A549 (cell line): ENCODE measurements around the genes CISH, MAPKAPK3 and ABHD14B.

DNA sequence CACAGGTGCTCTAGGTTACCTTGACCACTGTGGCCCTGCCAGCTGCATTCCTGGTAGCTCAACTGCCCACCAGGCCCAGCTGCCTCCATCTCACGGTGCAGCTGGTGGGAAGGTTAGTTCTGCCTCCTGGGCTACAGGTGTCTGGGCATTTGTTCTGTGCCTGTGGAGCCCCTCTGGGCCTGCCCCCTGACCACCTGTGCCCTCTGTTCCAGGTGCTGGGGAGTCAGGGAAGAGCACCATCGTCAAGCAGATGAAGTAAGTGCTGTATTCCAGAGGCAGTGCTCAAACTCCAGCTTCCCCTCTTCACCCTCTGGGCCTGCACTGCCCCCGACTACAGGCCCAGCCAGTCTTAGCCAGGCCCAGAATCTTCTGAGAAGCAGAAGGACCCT is 15.9 kb downstream of the GNAI2 start:
- PRO-cap: no peak
CAGE:
- cytosol, long polyA plus RNA: no peak
- long polyA plus RNA: no peak
- nucleus, long polyA plus RNA: no peak

GRCh38 chr3:50272707-50273964 is 4.2 kb downstream of the SEMA3B start:
- PRO-cap: no peak
CAGE:
- cytosol, long polyA plus RNA: no peak
- long polyA plus RNA: no peak
- nucleus, long polyA plus RNA: no peak

DNA sequence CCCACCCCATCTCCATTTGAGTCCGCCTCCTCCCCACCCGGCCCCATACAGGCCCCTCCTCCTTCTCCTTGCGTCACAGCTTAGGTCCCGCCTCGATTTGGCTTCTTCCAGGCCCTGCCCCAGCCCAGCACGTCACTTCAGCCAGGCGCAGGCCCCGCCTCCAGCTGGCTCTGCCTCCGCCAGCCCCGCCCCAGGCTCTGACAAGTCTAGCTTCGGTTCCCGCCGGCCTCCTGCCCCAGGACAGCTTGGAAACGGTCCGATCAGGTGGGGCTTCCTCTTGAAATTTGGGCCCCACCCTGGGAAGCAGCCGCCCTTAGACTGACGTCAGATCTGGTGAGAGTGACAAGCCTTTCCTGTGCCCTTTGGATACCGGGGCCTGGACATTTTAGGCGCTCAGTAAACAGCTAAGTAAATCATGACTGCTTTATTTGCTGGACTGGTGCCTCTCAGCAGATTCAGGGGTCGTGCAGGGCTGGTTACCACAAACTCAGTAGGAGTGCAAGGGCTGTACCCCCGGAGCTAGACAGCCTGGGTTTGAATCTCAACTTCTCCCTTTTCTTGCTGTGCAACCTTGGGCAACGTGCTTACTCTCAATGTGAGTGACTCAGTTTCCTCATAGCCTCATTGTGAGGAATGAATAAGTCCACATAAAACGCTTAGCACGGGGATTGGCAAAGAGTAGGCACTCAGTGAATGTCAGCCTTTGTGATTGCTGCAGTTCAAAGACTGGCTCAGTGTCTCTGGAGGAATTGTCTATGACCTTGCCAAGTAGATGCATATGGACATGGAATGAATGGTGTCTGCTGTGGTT is 484 bp upstream of the HYAL3 start:
- PRO-cap: bidirectional peak, plus-strand start at position 238 of the sequence, minus-strand start outside the sequence
CAGE:
- cytosol, long polyA plus RNA: no peak
- long polyA plus RNA: no peak
- nucleus, long polyA plus RNA: no peak

- PRO-cap: no peak
CAGE:
- cytosol, long polyA plus RNA: no peak
- long polyA plus RNA: no peak
- nucleus, long polyA plus RNA: no peak
Observed at GRCh38 chr3:50356409-50357115, 2.8 kb downstream of the TMEM115 start.

- PRO-cap: no peak
CAGE:
- cytosol, long polyA plus RNA: no peak
- long polyA plus RNA: no peak
- nucleus, long polyA plus RNA: no peak
Observed at GRCh38 chr3:50530233-50530989, 27.0 kb upstream of the CACNA2D2 start.

DNA sequence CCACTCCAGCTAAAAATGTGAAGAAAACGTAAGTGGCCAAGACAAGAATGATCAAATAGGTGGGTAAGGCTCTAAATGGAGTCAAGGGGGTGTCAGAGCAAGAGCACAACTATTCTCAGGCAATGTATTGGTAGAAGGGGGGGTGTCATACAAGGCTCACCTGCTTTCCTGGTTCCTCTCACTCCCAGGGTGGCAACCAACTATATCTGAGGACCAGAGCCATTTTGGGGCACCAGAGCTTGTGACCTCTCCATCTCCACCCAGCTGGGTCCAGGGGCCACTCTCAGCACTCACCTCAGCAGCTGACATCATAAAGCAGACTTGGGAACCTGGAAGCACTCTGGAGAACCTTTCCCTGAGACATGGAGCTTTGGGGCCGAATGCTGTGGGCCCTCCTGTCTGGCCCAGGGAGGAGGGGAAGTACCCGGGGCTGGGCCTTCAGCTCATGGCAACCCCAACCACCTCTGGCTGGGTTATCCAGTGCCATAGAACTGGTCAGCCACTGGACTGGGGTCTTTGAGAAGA is 1.5 kb downstream of the HEMK1 start:
- PRO-cap: no peak
CAGE:
- cytosol, long polyA plus RNA: no peak
- long polyA plus RNA: no peak
- nucleus, long polyA plus RNA: no peak

GRCh38 chr3:50606602-50607529 is 4.7 kb downstream of the CISH start:
- PRO-cap: no peak
CAGE:
- cytosol, long polyA plus RNA: no peak
- long polyA plus RNA: no peak
- nucleus, long polyA plus RNA: no peak

DNA sequence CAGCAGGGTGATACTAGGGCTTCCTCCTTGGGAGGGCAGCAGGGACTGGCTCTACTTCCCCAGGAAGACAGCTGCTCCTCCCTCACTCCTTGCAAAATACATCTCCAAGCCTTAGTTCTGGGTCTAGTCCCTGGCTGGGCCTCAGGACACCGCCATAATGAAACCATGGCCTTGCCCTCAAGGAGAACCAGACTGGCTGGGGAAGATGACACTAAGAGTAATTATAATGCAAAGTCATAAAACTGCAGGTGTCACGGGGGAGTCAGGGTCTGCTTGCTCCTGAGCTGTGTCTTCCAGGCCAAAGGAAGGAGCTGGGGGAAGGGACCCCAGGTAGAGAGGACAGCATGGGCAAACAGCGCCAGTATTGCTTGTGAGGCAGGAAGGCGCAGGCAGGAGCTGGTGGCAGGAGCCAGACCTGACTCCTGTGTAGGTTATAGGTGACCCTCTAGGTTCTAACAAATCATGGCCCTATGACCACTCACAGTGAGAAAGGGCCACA is 2.0 kb downstream of the CISH start:
- PRO-cap: no peak
CAGE:
- cytosol, long polyA plus RNA: no peak
- long polyA plus RNA: no peak
- nucleus, long polyA plus RNA: no peak

DNA sequence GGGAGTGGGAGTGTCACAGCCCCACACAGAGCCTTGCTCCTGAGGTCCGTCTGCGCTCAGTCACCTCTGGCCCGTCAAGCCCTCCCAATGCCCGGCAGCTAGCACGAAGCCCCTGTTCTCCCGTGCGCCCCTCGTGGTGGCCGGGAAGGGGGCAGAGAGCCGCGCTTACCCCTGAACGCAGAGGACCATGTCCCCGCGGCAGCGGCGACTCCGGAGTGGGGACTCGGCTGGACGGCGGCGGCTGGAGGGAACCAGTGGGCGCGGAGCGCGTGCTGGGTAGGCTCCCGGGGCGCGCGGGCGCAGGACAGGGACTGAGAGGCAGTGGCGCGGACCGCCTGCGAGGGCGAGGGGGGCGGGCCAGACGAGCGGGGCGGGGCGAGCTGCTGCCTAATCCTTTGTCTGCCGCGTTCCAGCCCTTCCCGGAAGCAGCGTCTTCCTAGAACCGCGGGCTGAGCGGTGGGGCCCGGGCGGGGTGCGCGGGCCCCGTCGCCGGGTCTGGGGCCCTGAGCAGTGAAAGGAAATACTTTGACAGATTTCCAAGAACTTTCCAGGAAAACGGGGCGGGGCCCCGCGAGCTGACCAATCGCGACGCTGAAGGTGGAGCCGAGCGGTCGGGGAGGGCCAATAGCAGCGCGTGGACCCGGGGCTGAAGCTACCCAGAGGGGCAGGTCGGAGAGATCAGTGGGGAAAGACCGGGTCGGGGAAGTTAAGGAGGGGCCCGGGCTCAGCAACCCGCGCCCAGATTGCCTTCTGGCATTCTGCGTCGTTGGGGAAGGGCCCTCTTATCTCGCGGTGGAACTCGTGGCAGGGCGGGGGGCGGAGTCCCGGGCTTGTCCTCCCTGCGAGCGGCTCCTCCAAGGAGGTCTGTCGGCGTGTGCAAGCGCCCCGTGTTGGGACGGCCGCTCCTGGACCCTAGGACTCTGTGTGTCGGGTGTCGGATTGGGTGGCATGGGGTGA is at the start of gene CISH:
TSS of gene CISH (minus strand) at position 313 of the 957 bp plus-strand sequence.
- PRO-cap: bidirectional peak, plus-strand start at position 629 of the sequence, minus-strand start at position 313 of the sequence
CAGE:
- cytosol, long polyA plus RNA: no peak
- long polyA plus RNA: no peak
- nucleus, long polyA plus RNA: no peak

DNA sequence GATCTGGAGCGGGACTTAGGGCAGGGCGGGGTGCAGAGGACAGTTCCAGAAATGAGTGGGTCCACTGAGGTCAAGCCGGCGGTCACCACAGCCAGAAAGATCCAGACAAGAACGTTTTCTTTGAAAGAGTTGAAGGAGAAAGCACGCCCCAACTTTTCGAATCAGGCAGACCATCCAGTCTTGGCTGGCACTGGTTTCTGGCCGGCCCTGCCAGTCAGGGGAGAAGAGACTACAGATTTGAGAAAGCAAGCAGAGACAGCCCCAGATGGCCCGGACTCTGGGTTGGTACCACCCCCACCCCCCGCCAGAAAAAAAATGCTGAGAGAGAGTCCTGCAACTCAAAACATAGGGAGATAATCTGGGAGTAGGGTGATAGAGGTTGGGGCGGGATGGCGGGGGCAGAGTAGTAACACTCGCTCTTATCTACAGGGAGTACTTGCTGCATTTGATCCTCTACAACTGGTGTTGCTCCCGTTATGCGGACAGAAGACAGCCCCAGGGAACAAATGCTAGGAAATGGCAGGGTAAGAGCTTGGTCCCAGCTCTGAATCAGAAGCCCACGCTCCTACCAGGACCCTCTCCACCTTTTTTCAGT is 942 bp upstream of the CISH start:
- PRO-cap: no peak
CAGE:
- cytosol, long polyA plus RNA: no peak
- long polyA plus RNA: no peak
- nucleus, long polyA plus RNA: no peak

DNA sequence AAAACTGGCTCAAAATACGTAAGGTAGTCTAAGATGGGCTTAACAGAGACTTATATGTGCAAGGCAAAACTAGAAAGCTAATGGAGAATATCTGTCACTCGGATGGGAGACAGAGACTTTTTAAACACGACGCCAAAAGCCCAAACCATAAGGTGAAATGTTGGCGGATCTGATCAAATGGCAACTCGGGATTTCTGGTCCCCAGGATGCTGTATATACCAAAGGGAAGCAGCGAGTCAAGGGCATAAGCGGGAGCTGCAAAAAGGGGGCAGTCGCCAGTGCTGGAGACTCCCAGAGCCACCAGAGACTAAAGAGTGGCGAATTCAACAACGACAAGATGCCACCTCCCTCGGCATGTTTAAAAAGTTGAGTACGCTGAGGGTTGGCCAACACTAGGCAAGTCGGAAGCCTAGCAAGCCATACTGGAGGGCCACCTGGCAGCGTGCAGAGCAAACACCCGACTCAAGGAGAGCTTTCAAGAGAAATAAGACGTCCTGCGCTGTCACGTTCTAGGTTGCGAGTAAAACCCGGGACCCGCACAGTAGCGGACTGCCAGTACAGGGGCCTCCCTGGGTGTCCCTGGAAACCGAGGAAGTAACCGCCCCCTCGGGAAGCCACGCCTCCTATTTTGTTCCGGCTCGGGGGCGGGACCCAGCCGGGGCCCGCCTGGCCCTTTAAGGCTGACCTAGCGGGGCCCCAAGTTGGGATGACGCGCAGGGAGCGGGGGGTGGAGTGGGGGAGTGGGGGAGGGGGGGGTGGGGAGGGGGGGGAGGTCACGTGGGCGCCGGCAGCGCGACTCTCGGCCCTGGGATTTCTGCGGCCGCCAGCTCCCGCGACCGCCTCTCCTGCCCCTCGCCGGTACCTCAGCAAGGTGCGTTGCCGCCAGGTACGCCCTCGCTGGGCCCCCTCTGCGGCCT is at the start of gene MAPKAPK3:
TSS of gene MAPKAPK3 (plus strand) at position 796 of the 917 bp plus-strand sequence.
- PRO-cap: no peak
CAGE:
- cytosol, long polyA plus RNA: start-site peak on the plus strand centred at position 803 of the sequence, 81 bp wide, 1,059 and 2,287 reads in 2 replicates
- long polyA plus RNA: start-site peak on the plus strand centred at position 782 of the sequence, 41 bp wide, 96 and 100 reads in 2 replicates
- nucleus, long polyA plus RNA: start-site peak on the plus strand centred at position 838 of the sequence, 152 bp wide, 331 and 2,944 reads in 2 replicates

GRCh38 chr3:50638320-50638636 is 21.3 kb downstream of the MAPKAPK3 start:
- PRO-cap: no peak
CAGE:
- cytosol, long polyA plus RNA: no peak
- long polyA plus RNA: no peak
- nucleus, long polyA plus RNA: no peak

DNA sequence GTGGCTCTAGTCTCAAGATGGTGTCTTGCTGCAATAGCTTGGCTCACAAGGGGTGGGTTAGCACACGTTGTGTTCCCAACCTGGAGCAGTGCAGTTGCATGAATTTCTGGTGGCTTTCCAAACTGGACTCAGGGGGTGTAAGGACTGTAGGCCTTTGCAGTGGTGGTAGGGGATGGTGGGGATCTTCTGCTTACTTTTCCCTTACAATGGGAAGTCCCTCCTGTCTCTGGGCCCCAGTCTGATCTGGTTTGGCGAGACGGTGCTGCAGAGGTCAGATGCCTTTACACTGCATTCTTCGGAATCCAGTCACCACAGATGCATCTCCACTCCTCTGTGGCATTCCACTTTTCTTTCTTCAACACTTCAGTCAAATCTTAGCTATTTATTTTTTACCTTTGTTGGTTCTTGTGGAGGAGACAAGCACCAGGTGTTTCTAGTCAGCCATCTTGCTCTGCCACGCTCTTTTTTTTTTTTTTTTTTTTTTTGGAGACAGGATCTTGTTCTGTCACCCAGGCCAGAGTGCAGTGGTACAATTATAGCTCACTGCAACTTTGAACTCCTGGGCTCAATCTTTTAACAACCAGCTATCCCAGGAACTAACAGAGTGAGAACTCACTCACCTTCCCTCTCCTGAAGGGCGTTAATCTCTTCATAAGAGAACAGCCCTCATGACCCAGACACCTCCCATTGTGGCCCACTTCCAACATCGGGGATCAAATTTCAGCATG is 132.2 kb downstream of the DOCK3 start:
- PRO-cap: no peak
CAGE:
- cytosol, long polyA plus RNA: no peak
- long polyA plus RNA: no peak
- nucleus, long polyA plus RNA: no peak

- PRO-cap: no peak
CAGE:
- cytosol, long polyA plus RNA: no peak
- long polyA plus RNA: no peak
- nucleus, long polyA plus RNA: no peak
Observed at GRCh38 chr3:51385683-51386190, 646 bp downstream of the MANF start.

- PRO-cap: no peak
CAGE:
- cytosol, long polyA plus RNA: no peak
- long polyA plus RNA: no peak
- nucleus, long polyA plus RNA: no peak
Observed at GRCh38 chr3:51414542-51414921, 23.4 kb downstream of the RBM15B start.

DNA sequence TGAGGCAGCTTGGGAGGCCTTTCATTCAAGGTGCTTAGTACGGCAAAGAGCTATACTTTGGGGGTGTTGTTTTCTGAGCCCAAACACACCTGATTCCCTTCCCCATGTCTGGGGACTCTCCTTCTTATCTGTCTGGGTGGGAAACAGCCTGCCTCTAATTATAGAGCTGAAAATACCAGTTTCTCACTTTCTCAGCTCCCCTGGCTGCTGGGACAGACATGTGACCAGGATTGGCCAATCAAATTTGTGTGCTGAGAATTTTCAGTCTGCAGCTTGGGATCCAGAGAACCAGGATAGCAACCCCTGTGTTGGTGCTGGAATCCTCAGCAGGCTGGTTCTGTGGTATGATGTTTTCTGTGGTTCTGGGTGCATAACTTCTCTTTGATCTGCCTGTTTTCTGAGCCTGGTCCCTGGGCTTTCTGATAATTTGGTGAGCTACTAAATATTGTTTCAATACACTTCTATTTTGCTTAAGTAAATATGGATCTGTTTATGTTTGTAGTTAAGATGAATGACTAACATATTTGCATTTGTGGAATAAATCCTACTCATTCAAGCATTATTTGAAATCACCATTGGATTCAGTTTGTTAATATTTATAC is 19.6 kb upstream of the IQCF6 start:
- PRO-cap: no peak
CAGE:
- cytosol, long polyA plus RNA: no peak
- long polyA plus RNA: no peak
- nucleus, long polyA plus RNA: no peak

DNA sequence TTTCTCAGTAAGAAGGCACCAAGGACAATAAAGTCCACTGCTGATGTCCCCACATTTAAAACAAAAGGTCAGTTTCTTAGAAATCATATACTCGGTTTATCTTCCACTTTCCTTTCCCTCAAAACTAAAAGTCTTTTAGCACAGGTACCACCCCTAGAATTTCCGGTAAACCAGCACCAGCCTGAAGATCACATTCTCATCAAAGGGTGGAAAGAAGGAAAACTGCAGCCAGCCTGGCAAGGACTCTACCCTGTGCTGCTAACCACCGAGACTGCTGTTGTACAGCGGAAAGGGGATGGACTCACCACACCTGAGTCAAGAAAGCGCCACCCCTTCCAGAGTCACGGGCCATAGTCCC is 3.2 kb downstream of the IQCF1 start:
- PRO-cap: no peak
CAGE:
- cytosol, long polyA plus RNA: no peak
- long polyA plus RNA: no peak
- nucleus, long polyA plus RNA: no peak

- PRO-cap: no peak
CAGE:
- cytosol, long polyA plus RNA: no peak
- long polyA plus RNA: no peak
- nucleus, long polyA plus RNA: no peak
Observed at GRCh38 chr3:51968456-51968837, 1.2 kb upstream of the PCBP4 start.

GRCh38 chr3:51973921-51974873 is at the start of gene ABHD14B:
Gene ABHD14B (minus strand): TSS chr3:51974049.
- PRO-cap: no peak
CAGE:
- cytosol, long polyA plus RNA: start-site peak on the minus strand at chr3:51974003-51974044, 1,171 and 2,404 reads in 2 replicates
- long polyA plus RNA: no peak
- nucleus, long polyA plus RNA: start-site peak on the minus strand at chr3:51973995-51974044, 622 and 1,285 reads in 2 replicates

DNA sequence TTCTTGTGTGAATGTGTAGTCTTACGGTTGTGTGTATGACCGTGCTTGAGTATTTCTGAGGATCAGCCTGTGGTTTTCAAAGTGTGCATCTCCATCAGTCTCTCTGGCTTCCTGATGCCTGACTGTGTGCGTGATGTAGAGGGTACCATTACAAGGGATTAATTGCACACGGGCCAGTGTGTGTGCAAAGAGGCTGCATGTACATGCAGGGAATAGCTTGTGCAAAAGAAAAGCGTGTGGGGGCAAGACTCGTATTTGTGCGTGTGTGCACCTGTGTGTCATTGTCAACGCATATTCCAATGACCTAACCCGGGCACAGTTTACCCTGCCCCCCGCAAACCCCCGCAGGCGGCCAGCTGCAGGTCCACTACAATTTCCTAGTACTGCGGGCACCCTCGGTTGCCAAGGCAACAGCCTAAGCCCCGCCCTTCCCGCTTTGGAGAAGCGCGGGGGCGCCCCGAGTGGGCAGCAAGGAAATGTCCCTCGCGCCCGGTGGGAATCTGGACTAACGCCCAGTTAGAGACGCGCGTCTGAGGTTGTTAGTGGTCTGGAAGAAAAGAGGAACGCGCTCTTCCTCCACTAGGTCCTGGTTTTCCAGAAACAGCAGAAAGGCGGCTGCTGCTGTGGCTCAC is 875 bp downstream of the ABHD14A start:
- PRO-cap: no peak
CAGE:
- cytosol, long polyA plus RNA: no peak
- long polyA plus RNA: no peak
- nucleus, long polyA plus RNA: no peak